ENCODE data around the gene TUBB6.

- PRO-cap: bidirectional peak, plus-strand start at chr18:12308241, minus-strand start at chr18:12308075
- RAMPAGE, long total RNA, 4 experiments: start-site peak on the plus strand in 3 of 4 experiments, at chr18:12308245-12308273 at its widest, 57 to 145 reads per replicate
These were observed at the start of gene TUBB6 for GRCh38 chr18:12307771-12308388. TSS of gene TUBB6 (plus strand) at chr18:12308241.

DNA sequence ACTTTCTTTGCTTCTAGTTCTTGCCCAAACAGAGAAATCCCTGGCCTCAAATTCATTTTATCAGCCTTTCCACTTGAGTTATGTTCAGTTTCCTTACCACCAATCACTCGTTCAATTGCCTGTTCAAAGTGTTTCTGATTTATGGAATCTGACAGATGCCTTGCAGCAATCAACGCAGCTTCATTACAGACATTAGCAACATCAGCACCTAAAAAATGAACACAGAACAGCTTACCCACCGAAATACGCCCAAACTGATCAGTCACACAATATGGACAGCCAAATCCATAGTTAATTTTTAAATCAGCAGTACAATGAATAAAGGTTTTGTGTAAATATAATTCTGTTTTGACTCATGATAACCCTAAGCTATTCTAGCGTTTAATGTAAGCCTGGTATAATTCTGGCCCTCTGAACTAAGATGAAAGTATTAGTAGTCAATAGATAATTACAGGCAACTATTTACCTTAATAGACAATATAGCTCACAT, 28.8 kb downstream of the AFG3L2 start:
- PRO-cap: no peak
- RAMPAGE, long total RNA, 4 experiments: no peak in any of the 4 experiments

- PRO-cap: no peak
- RAMPAGE, long total RNA, 4 experiments: no peak in any of the 4 experiments
These were observed 601 bp upstream of the SPIRE1 start for GRCh38 chr18:12658351-12659065.

DNA sequence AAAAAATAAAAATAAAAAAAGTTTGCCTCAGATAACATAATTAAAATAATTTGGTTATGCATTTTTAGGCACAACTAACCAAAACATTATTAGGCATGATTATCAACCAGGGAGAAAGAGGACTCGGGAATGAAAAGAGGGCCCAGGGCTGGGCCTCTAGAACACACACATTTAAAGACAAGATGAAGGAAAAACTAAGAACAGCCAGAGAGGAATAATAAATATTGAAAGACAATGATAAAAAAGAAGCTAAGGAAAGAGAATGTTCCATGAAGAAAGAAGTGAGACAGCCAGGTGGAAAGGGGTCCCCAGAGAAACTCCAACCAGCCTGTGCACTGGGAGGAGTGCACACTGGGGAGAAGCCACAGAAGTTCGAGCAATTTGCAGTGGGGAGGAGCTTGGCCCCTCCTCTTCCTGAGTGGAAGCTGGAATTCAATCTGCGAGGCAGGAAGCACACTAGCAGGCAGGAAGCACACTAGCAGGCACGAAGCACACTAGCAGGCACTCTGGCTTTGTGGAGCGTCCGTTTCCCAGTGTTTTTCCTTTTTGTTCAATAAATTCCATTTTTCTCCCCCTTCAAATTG, 21.1 kb upstream of the SPIRE1 start:
- PRO-cap: no peak
- RAMPAGE, long total RNA, 4 experiments: no peak in any of the 4 experiments

GRCh38 chr18:12880347-12880478, 3.8 kb downstream of the PTPN2 start:
- PRO-cap: no peak
- RAMPAGE, long total RNA, 4 experiments: no peak in any of the 4 experiments

GRCh38 chr18:13185581-13186113, 32.9 kb upstream of the LDLRAD4 start:
- PRO-cap: no peak
- RAMPAGE, long total RNA, 4 experiments: no peak in any of the 4 experiments

DNA sequence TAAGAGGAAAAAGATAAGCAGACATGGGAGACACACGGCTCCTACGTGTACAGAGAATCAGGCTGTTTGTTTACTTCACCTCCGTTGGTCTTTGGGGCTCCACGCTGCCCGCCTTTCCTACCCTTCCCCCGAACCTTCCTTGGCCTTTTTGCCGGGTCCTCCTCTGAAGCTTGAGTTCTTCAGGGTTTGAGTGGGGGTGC, 22.8 kb upstream of the LDLRAD4 start:
- PRO-cap: unidirectional peak, plus-strand start at position 103 of the sequence
- RAMPAGE, long total RNA, 4 experiments: no peak in any of the 4 experiments

DNA sequence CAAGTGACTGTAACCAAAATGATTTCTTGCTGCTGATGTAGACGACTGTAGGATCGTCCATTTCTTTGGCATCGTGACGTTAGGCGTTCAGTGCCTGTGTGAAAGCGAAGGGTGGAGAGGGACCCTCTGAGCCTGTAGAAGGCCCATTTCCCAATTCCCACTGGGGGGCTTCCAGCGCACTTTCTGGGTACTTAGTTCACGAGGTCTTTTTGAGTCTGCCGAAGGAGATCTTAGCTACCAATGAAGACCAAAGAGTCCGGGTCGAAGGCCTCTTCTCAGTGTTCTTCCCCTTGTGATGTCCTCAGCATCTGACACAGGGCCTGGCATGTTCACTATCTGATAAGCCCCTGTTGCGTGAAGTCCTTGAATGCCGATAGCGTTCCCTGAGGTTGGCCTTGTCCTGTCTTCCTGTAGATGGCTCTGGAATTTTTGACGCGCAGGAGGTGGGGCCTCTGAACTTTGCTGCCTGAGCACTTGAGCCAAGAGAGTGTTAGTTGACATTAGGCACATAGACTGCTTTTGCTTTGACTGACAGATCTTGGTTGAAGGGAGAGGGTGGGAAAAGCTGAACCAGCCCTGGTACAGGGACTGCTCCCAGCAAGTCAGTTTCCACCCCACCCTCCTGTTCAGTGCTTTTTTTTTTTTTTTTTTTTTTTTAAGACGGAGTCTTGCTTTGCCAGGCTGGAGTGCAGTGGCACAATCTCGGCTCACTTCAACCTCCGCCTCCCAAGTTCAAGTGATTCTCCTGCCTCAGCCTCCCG, 52.9 kb downstream of the LDLRAD4 start:
- PRO-cap: no peak
- RAMPAGE, long total RNA, 4 experiments: no peak in any of the 4 experiments

- PRO-cap: no peak
- RAMPAGE, long total RNA, 4 experiments: no peak in any of the 4 experiments
These were observed 158.2 kb downstream of the LDLRAD4 start for GRCh38 chr18:13376594-13377233.

- PRO-cap: unidirectional peak, minus-strand start at chr18:13421273
- RAMPAGE, long total RNA, 4 experiments: no peak in any of the 4 experiments
These were observed 202.7 kb downstream of the LDLRAD4 start for GRCh38 chr18:13421162-13421747.

DNA sequence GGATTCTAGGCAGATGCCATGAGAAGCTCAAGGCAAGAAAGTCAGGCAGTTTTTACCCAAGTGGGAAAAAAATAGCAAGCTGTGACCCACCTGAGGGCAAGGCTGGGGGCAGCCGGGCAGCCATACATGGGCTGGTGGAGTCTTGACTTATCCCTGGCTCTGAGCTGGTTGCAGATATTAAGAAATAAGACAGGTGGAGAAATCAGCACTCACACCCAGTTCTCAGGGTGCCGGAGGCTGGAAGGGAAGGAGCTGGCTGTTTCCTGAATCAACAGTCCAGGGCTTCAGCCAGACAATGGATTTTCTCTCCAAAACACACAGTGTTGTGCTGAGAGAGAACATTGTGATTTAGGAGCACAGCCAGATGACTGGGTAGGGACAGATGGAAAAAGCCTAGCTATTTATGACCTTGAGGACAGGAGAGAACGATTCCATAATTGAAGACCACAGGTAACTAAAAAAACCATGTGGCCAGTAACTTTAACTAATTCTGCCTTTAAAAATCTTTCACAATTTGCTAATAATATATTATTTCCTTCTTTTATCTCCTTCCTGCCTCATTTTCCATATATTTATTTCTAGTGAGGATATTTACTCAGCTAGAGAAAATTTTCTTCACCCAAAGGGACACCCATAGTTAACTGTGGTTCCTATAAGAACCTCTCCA, 208.9 kb downstream of the LDLRAD4 start:
- PRO-cap: no peak
- RAMPAGE, long total RNA, 4 experiments: start-site peak on the minus strand in 1 of 4 experiments, centred at position 152 of the sequence, 6 reads per replicate

- PRO-cap: no peak
- RAMPAGE, long total RNA, 4 experiments: no peak in any of the 4 experiments
These were observed 219.5 kb downstream of the LDLRAD4 start for GRCh38 chr18:13437766-13438679.

DNA sequence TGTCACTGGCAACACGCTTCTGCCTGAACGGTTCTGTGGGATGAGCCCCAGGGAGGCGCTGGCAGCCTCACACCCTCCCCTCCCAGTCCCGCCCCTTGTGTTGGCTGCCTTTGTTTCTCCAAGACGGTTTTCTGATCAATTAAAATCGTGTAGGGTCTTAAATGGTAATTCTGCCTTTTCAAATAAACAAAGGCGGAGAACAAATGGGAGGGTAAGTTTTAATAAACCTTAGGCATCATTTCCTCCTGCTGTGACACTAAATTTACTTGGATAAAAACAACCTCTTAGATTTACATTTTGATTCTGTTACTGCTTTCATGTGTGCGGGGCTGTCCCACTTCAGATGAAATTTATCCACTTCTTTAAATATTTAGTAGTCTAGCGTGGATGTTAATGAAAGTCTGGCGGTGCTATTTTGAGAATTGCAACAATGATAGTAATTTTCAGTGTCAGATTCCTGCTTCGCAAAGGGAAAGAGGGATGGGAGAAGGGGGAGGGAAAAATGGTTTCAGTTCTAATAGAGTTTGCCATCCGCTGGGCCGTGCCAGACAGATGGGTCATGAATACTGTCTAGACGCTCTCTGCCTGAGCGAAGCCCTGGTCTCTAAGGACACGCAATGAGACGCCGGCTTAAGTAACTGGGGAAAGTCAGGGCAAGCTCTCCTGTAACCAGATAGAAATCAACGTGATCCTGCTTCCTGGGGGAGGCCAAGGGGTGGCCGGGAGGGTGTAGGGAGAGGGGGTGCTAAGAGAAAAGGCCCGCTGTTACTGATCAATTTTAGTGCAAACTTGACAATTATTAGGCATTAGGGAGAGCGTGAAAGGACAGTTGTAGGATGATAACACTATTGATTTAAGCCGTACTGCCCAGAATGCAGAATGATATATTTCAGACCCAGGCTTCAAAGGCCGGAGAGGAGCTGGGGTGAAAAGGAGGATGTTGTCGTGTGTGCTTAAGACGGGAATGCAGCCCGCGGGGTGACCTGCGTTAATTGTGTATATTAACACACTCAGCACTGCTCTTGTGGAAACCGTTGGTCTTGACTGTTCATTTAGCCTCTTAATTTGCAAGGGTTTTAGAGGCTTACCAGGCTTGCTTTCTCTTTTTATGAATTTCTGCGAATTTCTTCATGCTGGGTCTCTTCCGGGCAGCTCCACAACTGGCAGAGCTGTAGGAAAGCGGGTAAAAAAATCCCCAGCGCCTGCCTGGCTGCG, 229.1 kb downstream of the LDLRAD4 start:
- PRO-cap: no peak
- RAMPAGE, long total RNA, 4 experiments: no peak in any of the 4 experiments

DNA sequence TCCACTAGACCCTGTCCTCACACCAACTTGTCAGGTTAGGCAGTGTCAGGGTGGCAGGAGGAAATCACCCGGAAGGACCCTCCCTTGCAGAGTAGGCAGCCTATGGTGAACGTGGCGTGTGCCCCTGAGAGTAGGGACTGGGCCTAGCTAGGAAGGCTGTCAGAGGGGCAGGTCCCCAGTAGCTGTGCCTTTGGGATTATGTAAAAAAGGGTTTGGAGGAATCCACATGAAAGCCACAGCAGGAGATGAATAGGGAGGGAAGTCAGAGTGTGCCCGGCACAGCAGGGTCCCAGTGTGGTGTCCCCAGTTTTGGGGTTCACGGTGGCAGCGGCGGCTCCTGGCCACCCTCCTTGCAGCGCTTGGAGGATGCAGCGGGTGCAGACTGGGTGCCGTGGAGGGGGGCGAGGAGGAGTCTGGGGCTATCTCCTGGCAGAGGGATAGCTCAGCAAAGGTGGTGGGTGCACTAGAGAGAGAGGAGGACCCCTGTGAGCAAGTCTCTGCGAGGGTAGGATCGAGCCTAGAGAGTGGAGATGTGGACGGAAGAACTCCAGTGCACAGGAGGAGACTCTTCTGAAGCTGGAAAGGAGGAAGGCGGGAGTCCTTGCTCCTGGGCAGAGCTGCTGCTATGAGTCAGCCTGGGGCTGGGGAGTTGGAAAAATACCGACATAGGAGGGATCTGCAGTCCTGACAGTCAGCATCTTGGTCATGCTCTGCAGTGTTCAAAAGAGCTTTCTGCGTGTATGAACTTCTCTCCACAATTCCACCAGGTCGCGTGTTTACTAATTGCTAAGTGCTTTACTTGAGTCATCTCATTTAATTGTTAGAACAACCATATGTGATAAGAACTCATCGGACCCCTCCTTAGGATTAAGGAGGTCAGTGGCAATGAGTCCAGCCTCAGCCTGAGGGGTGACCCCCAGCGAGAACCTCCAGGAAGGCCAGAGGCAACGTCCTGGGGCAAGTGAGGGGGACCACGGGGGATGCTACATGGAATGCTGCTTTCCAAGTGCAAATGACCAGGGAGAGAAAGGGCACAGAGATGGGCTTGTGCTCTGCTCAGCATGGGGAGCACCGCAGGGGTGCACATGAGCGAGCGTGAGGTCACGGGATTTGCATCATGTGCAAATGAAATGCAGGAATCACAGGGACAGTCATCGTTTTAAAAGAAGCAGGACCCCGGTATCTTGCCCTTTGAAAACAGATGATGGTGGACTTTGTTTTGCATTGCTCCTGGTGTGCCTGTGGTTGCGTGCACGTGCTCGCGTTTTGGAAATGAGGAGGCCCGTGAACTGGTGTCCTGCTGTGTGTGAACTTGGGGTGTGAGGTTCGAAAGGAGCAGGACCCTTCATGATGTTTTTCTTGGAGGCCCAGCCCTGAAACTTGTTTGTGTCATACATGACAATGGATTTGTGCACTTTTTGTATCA, 233.9 kb downstream of the LDLRAD4 start:
- PRO-cap: no peak
- RAMPAGE, long total RNA, 4 experiments: no peak in any of the 4 experiments

DNA sequence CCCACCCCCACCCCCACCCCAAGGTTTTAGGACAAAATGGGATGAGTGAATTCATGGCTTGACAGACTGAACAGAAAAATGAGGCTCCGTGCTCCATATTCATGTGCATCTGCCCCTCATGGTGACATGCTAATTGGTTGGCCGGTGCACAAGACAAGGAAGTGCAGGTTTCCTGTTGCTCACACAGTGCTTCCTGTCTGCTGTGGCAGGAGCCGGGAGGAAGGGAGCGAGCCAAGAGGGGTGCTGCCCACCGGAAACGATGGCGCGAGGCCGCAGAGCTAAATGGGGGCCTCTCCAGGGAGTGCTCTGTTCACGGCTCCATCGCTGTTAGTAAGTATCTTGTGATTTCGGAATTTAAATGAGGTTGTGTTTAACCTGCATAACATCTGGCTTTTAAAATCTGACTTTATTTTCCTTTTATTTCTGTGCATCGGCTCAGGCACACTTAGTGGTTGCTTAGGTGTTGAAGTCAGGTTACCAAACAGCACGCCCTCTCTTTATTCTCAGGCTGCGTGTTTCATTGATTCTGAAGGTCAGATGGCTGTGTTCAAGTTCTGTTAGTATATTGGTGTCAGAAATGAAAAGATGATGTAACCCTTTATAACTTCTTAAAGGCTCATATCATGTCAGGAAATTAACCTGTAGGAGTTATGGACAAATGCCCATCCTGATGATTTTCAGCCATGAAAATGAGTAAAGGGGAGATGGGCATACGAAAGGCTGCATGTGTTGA, 246.4 kb downstream of the LDLRAD4 start:
- PRO-cap: no peak
- RAMPAGE, long total RNA, 4 experiments: no peak in any of the 4 experiments

- PRO-cap: no peak
- RAMPAGE, long total RNA, 4 experiments: no peak in any of the 4 experiments
These were observed 206.1 kb downstream of the FAM210A start for GRCh38 chr18:13520196-13520646.

- PRO-cap: no peak
- RAMPAGE, long total RNA, 4 experiments: no peak in any of the 4 experiments
These were observed 103.0 kb downstream of the FAM210A start for GRCh38 chr18:13623335-13623840.

- PRO-cap: no peak
- RAMPAGE, long total RNA, 4 experiments: no peak in any of the 4 experiments
These were observed 59.5 kb upstream of the ANKRD30B start for GRCh38 chr18:14688391-14688866.

DNA sequence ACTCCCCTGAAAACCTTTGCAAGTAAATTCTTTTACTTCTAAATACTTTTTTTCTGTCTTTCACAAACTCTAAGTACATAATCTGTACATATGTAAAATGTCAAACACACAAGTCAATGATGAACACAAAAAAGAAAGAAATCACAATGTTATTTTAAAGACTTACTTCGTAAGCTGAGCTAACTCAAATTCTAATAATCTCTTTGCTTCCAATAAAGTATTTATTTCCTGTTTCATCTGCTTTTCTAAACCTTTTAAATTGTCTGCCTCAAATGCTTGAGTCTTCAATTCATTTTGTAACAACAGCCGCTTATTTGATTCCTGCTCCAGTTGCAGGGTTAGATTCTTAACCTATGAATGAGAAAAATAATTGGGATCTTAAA, 127.4 kb downstream of the ROCK1 start:
- PRO-cap: no peak
- RAMPAGE, long total RNA, 4 experiments: no peak in any of the 4 experiments

DNA sequence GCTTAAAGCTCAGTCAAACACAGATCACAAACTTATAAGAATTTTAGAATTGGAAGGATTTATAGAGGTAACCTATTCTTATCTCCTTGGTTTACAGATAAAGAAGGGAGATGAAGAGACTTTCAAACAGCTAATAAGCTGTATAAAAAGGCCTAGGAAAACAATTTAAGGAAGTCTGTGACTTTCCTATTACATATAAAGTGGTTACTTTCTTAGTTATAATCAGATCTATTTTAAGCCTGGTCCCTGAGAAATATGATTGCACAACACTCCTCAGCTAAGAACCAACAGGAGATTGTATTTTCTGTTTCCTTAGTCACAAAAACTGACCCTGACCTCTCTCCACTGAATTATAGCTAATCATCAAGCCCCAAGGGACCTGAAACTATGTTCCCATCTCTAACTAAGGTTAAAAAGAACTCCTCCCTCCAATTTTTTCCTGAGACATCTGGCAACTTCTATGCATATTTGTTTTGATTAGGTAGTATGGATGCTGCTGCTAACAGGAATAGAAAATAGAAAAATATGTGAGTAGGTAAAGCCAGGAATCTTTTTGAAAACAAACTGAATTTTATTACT, 106.9 kb downstream of the ROCK1 start:
- PRO-cap: no peak
- RAMPAGE, long total RNA, 4 experiments: no peak in any of the 4 experiments